Daoy (cell line): ENCODE measurements around a stretch of chr14.

- RAMPAGE, long total RNA = no peak
Observed at GRCh38 chr14:30621025-30622100, 756 bp upstream of the SCFD1 start.

GRCh38 chr14:31000479-31001154 is 24.8 kb upstream of the AP4S1 start:
- RAMPAGE, long total RNA = no peak

DNA sequence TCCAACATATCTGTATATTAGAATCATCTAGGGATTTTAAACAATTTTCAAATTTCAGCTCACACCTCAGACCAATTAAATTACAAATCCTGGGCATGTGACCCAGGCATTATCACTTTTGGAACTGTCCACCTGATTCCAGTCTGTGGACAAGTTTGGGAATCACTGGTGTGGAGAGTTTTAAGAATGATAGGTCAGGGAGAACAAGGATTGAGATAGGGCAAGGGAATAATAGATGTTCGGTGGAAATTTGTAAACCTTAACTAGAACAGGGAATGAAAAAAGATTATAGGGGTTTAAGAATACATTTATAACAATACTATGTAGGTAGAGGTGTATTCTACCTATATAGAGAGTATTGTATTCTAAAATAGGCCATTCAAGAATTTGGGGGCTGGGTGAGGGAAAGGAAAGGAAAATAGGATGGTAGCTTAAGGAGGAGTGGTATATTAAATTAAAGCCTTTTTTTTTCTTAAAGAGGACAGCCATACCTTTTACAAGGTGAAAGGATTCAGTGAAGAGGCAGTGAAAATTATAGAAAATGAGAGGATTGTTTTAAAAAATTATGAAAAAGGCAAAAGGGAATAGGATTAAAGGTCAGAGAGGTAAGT is 123.9 kb downstream of the NUBPL start:
- RAMPAGE, long total RNA = no peak

- RAMPAGE, long total RNA = no peak
Observed at GRCh38 chr14:31892901-31893894, 183.9 kb upstream of the ARHGAP5 start.

DNA sequence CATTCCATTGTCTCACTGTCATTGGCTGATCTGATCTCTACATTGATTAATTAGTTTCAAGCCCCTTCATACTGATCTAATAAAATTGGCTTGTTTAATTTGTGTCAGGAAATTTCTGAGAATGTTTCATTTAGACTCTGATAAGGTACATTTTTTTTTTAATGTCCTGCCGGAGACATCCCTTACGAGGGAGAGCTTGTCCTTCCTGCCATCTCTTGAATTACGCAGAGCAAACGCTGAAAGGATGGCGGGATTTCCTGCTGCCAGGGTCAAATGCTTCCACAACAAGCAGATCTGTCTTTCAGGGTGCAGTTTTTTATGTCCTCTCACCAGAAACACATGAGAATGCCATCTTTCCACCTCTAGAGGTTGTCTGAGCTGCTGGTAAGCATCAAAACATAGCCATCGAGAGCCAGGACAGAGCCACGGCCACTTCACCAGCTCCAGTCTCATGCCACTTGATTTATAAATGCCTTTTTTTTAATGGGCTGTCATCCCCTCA is 126.8 kb upstream of the ARHGAP5 start:
- RAMPAGE, long total RNA = no peak

DNA sequence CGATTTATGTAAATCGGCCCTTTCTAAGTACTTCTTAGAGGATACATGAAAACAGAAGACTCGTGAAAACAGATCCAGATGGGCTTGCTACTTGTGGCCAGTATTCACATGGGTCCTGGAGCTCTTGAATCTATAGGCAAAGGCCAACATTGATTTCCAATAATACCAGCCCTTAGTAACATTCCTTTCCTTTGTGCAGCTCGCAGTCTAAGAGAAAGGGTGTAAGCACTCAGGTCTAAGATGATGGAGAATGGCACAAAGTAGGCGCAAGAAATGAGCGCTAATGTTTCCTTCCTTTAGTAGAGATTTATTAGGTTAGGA is 125.3 kb downstream of the ARHGAP5 start:
- RAMPAGE, long total RNA = no peak

DNA sequence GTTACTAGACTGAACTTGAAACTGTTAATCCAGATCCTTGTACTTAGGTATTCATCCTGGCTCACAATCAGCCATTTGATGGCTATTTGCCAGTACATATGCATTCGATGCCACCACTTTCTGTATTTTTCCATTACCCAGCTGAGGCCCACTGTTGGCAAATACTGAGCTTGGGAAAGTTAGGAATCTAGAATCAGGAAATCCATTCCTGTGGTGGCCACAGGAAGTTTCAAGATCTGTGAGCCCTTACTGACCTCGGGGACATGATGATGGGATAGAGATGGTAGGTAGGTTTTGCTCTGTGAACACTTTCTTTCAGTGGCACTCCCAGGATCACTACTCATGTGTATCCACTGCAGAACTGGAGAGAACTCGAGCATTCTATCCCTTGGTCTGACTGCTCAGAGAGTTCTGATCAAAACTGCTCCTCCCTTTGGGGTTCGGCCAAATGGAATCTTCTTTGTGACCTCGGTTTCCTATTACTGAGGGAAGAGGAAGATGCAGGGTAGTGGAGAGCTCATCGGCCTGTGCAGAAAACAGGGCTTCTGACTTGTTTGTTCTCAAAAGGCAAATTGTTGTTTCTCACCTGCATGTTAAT is 17.3 kb upstream of the AKAP6 start:
- RAMPAGE, long total RNA = no peak

GRCh38 chr14:32404813-32405297 is 75.8 kb downstream of the AKAP6 start:
- RAMPAGE, long total RNA = no peak

- RAMPAGE, long total RNA = no peak
Observed at GRCh38 chr14:32426894-32427572, 97.9 kb downstream of the AKAP6 start.

GRCh38 chr14:32457541-32457822 is 128.4 kb downstream of the AKAP6 start:
- RAMPAGE, long total RNA = no peak

- RAMPAGE, long total RNA = no peak
Observed at GRCh38 chr14:32572159-32572683, 243.1 kb downstream of the AKAP6 start.

- RAMPAGE, long total RNA = no peak
Observed at GRCh38 chr14:33327677-33327967, 388.9 kb downstream of the NPAS3 start.

DNA sequence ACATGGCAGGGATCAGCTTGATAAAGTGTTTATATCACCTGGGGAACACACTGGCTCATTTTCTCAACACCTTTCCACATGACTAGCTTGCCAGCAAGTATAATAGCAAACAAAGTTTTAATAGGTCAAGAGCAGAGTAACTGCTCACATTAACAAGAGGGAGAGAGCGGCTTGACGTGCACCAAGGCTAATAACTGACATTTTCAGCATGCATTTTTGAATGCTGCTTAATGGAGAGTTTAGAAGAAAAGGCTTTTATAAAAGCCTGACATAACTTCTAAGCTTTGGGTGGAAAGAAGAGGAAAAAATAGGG is 246.3 kb downstream of the EGLN3 start:
- RAMPAGE, long total RNA = no peak

GRCh38 chr14:34099648-34100028 is 148.8 kb upstream of the EGLN3 start:
- RAMPAGE, long total RNA = no peak

GRCh38 chr14:34130918-34131546 is 180.2 kb upstream of the EGLN3 start:
- RAMPAGE, long total RNA = no peak

DNA sequence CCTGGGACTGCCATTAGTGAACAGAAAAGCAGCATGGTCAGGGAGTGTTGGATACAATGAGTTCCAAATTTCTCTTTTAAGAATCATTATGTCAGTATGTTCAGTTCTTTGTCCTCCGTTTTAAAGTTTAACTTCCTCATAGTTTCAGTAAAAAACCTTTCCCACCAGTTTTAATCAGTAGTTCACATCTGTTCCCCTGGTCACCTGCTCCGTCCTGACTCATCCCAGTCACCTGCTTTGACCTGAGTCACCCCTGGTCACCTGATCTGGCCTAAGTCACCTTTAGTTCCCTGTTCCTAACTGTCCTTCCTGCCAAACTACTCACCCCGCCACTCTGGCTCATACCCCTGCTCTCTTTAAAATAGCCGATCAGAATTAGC is 36.6 kb downstream of the SPTSSA start:
- RAMPAGE, long total RNA = no peak

DNA sequence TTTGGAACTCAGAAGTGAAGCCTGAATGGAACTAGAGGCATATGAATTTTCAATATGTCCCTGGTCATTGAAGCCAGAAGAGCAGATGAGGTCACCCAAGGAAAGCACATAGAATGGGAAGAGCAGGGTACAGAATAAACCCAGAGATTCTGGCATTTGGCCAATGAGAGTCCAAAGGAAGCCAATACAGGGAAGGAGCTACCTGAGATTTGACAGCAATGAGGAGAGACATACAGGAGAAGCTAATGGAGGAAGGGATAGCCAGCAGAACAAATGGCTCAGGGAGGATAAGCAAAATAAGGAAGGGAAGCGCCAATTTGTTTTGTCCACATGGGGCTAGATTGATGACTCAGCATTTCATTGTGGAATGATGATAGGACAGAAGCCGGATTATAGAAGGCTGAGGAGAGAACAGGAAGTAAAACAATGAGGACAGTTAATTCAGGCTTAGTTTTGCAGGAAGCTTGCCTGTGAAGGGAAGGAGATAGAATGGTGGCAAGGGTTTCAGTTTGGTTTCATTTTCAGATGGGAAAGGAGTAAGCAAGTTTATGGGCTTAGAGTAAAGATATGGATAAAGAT is 3.1 kb upstream of the SPTSSA start:
- RAMPAGE, long total RNA = no peak

GRCh38 chr14:34554733-34555327 is 15.3 kb upstream of the EAPP start:
- RAMPAGE, long total RNA = no peak

DNA sequence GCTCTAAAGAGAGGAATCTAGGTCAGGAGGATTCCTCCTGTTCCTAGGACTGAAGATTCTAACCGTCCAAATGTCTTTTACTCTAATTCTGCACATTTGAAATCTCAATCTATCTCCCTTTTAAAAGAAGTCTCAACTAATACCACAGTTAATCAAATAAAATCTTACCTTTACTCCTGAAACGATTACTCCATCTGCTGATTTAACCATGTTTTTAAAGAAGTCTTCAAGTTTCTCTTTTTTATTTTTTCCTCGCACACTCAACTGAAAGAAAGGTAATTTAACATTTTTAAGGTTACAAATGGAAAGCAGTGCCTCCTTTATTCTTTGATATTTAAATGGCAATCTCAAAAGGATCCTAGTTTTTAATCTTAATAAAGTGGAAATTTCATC is 32.6 kb downstream of the SNX6 start:
- RAMPAGE, long total RNA = no peak

- RAMPAGE, long total RNA = no peak
Observed at GRCh38 chr14:34688407-34689174, 25.8 kb downstream of the CFL2 start.